Measurements from ENCODE around the genes IRS1, MFF and SCYGR6.

GRCh38 chr2:224933352-224933902 is 108.8 kb downstream of the DOCK10 start:
- PRO-cap: no peak
- RAMPAGE, long total RNA, 3 experiments: no peak in any of the 3 experiments

DNA sequence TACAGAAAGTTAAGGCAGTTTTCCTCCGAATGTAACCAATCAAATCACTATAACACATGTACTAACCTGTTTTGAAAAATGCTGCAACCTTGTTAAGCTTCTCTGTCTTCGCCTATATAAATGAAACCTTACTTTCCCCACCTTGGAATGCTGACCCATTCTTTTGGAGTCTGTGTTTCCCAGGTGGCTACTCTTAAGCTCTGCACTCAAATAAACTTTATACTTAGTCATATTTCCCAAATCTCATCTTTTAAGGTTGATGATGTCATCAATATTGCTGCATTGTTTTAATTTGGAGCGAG is 662.3 kb downstream of the IRS1 start:
- PRO-cap: no peak
- RAMPAGE, long total RNA, 3 experiments: no peak in any of the 3 experiments

- PRO-cap: no peak
- RAMPAGE, long total RNA, 3 experiments: no peak in any of the 3 experiments
These were observed 290.9 kb downstream of the IRS1 start for GRCh38 chr2:226508724-226509074.

GRCh38 chr2:226515328-226515966 is 284.2 kb downstream of the IRS1 start:
- PRO-cap: no peak
- RAMPAGE, long total RNA, 3 experiments: no peak in any of the 3 experiments

- PRO-cap: no peak
- RAMPAGE, long total RNA, 3 experiments: no peak in any of the 3 experiments
These were observed 168.5 kb downstream of the IRS1 start for GRCh38 chr2:226631146-226631556.

- PRO-cap: no peak
- RAMPAGE, long total RNA, 3 experiments: no peak in any of the 3 experiments
These were observed 164.4 kb downstream of the IRS1 start for GRCh38 chr2:226635148-226635609.

- PRO-cap: no peak
- RAMPAGE, long total RNA, 3 experiments: no peak in any of the 3 experiments
These were observed 147.0 kb downstream of the IRS1 start for GRCh38 chr2:226652634-226653046.

GRCh38 chr2:226758716-226759311 is 40.8 kb downstream of the IRS1 start:
- PRO-cap: no peak
- RAMPAGE, long total RNA, 3 experiments: no peak in any of the 3 experiments

DNA sequence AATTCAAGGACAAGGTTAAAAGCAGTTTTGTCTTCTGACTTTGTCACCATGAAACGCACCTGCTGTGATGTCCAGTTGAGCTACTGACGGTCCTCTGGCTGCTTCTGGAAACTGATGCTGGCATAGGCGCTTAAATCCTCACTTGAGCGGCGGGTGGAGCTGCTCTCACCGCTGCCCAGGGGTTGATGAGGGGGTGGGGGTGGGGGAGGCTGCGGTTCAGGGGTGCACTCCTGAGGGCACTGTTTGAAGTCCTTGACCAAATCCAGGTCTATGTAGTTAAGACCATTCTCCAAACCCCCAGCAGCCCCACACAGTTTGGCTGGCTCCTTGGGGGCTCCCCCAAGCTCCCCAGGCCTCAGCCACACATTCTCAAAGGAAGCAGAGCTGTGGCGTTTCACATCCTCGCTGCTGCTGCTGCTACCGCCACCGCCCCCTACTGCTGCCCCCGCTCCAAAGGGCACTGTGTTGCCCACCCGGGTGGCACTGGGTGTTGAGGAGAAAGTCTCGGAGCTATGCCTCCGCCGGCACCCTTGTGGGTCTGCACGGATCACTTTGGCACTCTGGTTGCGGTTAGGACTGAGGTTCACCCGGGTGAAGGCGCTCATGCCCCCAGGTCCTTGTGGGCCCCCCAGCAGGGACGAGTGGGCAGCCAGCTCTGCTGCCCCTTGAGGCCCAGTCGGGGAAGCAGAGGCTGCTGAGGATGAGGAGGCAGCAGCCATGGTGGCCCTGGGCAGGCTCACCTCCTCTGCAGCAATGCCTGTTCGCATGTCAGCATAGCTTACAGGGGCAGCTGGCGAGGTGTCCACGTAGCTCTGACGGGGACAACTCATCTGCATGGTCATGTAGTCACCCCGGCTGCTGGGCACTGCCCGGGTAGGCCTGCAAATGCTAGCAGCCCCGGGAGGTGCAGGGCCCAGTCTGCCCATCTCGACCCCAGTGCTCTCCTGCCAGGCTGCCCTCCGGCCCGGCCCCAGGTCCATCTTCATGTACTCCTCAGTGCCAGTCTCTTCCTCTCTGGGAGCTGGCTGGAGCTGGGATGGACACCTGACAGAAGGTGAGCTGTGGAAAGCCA is 4.4 kb downstream of the IRS1 start:
- PRO-cap: unidirectional peak, minus-strand start at position 106 of the sequence; unidirectional peak, minus-strand start at position 755 of the sequence
- RAMPAGE, long total RNA, 3 experiments: no peak in any of the 3 experiments

GRCh38 chr2:226797173-226797537 is 2.5 kb downstream of the IRS1 start:
- PRO-cap: no peak
- RAMPAGE, long total RNA, 3 experiments: no peak in any of the 3 experiments

DNA sequence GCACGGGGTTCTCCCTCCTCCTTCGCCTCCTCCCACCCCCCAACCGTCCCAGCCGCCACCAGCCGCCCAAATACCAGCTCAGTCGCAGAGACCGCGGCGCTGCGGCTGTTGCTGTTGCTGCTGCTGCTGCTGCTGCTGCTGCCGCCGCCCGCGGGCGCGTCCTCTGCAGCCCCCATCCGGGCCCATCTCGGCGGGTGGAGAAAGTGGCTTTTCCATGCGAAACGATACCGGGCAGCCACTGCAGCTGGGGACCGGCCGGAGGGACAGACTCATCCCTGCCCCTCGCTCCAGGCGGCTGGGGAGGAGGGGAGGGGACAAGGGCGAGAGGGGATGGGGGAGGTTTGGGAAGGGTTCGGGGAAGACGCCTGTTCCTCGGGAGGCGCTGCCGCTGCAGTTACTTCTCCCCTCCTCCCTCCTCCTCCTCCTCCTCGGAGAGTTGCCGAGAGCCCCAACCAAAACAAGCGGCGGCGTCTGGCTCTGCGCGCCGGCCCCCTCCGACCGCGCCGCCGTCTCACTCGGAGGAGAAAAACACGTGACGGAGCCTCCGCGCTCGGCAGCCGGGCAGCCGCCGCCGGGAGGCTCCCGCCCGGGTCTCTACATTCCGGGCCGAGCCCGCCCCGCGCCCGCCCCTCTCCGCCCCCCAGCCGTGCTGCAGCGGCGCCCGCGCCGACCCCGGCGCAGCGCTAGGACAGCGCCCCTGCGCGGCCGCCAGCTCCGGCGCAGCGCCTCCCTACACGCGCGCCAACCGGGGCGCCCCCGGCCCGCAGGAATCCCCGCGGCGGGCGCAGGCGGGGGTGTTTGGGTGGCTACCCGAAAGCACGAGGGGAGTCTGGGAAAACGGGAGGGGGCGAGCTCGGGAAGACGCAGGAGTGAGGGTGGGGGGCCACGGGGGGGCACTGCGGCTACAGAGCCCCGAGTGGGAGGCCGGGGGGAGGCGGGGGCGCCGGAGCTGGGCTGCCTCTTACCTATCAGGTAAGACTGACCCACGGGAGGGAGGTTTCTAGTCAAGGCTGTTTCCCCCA is at the start of gene IRS1:
IRS1 (minus strand) TSS at position 570 of the 1,022 bp plus-strand sequence.
- PRO-cap: bidirectional peak, plus-strand start at position 87 of the sequence, minus-strand start outside the sequence; bidirectional peak, plus-strand start at position 368 of the sequence, minus-strand start at position 297 of the sequence; bidirectional peak, plus-strand start at position 711 of the sequence, minus-strand start at position 517 of the sequence
- RAMPAGE, long total RNA, 3 experiments: start-site peak on the minus strand in 1 of 3 experiments, centred at position 498 of the sequence, 31 reads per replicate

- PRO-cap: no peak
- RAMPAGE, long total RNA, 3 experiments: no peak in any of the 3 experiments
These were observed 777 bp upstream of the IRS1 start for GRCh38 chr2:226800273-226800921.

DNA sequence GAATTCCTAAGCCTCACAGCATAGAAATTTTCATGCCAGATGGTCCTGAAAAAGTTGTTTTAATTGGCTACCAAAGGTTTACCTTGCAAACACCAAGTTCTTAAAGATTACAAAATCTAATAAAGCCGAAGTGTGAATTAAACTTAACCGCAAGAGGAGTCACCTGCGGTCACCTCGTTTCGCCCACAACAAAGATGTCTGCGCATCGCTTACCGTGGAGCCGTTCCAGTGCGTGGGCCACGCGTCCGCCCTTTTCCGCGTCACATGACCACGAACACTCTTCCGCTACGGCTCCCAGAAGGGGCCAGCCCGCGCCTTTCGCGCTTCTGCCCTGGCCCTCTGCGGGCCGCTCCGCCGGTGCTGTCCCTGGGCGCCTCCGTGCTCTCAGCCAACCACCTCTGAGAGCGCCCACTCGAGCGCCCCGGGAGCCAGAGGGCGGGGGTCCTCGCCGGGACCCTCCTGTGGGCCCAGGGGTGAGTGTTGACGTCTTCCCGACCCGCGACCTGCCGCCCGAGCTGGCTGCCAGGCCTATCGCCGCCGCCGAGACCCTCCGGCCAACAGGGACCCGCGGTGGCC is at the start of gene MFF:
MFF (plus strand) TSS at position 297 of the 576 bp plus-strand sequence.
- PRO-cap: bidirectional peak, plus-strand start at position 333 of the sequence, minus-strand start at position 190 of the sequence
- RAMPAGE, long total RNA, 3 experiments: start-site peak on the plus strand in 3 of 3 experiments, centred at positions 317 to 330 of the sequence, 753 to 1,221 reads per replicate; start-site peak on the minus strand in 1 of 3 experiments, centred at position 247 of the sequence, 7 reads per replicate

- PRO-cap: no peak
- RAMPAGE, long total RNA, 3 experiments: start-site peak on the plus strand in 1 of 3 experiments, at chr2:227473165-227473307 at its widest, 10 reads per replicate
These were observed 973 bp downstream of the AGFG1 start for GRCh38 chr2:227472661-227473596.

- PRO-cap: no peak
- RAMPAGE, long total RNA, 3 experiments: no peak in any of the 3 experiments
These were observed 3.2 kb downstream of the AGFG1 start for GRCh38 chr2:227475025-227475657.

- PRO-cap: no peak
- RAMPAGE, long total RNA, 3 experiments: no peak in any of the 3 experiments
These were observed 1.4 kb downstream of the SLC19A3 start for GRCh38 chr2:227716363-227716905.

GRCh38 chr2:227724692-227724991 is at the start of gene SCYGR6:
Gene SCYGR6 (minus strand): TSS chr2:227724757.
- PRO-cap: no peak
- RAMPAGE, long total RNA, 3 experiments: no peak in any of the 3 experiments

GRCh38 chr2:228378181-228378659 is 196.7 kb upstream of the SPHKAP start:
- PRO-cap: no peak
- RAMPAGE, long total RNA, 3 experiments: no peak in any of the 3 experiments

DNA sequence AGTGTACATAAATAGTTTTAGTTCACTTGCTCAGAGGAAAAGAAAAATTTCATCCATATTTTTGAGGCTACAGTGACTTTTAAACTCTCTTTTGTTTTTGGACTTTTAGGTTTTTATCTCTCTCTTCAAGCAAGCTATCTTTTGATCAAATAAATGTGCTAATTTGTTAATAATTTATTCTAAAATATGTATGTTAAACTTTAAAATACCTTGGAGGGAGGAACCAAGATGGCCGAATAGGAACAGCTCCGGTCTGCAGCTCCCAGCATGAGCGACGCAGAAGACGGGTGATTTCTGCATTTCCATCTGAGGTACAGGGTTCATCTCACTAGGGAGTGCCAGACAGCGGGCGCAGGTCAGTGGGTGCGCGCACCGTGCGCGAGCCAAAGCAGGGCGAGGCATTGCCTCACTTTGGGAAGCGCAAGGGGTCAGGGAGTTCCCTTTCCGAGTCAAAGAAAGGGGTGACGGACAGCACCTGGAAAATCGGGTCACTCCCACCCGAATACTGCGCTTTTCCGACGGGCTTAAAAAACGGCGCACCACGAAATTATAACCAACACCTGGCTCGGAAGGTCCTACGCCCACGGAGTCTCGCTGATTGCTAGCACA is 386.7 kb upstream of the SPHKAP start:
- PRO-cap: no peak
- RAMPAGE, long total RNA, 3 experiments: no peak in any of the 3 experiments

GRCh38 chr2:229160334-229160645 is 110.8 kb downstream of the PID1 start:
- PRO-cap: no peak
- RAMPAGE, long total RNA, 3 experiments: no peak in any of the 3 experiments